Tongue (tissue), 2 donors: Measurements from ENCODE around the gene NADK.

GRCh38 chr1:199568-200369, 134.6 kb downstream of the OR4F5 start:
- RAMPAGE, long total RNA, result no peak

GRCh38 chr1:869751-870185, 54.0 kb upstream of the SAMD11 start:
- RAMPAGE, long total RNA, result no peak

DNA sequence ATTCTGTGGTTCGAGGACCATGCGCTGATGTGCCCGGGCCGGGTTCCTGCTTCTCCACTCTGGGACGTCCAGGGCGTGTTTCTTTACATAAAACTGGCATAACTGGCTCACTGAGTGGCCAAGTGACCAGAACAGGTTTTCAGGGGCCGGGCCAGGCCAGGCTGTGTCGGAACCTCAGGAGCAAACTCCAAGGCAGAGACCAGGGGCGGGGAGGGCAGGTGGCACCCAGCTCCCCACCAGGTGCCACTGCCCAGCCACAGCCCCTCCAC, 9.4 kb downstream of the SAMD11 start:
- RAMPAGE, long total RNA, result no peak

GRCh38 chr1:1040610-1041506, 20.9 kb downstream of the AGRN start:
- RAMPAGE, long total RNA, result no peak

DNA sequence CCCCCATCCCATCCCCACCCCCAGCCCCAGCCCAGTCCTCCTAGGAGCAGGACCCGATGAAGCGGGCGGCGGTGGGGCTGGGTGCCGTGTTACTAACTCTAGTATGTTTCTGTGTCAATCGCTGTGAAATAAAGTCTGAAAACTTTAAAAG, 18.3 kb downstream of the RNF223 start:
- RAMPAGE, long total RNA, result no peak

DNA sequence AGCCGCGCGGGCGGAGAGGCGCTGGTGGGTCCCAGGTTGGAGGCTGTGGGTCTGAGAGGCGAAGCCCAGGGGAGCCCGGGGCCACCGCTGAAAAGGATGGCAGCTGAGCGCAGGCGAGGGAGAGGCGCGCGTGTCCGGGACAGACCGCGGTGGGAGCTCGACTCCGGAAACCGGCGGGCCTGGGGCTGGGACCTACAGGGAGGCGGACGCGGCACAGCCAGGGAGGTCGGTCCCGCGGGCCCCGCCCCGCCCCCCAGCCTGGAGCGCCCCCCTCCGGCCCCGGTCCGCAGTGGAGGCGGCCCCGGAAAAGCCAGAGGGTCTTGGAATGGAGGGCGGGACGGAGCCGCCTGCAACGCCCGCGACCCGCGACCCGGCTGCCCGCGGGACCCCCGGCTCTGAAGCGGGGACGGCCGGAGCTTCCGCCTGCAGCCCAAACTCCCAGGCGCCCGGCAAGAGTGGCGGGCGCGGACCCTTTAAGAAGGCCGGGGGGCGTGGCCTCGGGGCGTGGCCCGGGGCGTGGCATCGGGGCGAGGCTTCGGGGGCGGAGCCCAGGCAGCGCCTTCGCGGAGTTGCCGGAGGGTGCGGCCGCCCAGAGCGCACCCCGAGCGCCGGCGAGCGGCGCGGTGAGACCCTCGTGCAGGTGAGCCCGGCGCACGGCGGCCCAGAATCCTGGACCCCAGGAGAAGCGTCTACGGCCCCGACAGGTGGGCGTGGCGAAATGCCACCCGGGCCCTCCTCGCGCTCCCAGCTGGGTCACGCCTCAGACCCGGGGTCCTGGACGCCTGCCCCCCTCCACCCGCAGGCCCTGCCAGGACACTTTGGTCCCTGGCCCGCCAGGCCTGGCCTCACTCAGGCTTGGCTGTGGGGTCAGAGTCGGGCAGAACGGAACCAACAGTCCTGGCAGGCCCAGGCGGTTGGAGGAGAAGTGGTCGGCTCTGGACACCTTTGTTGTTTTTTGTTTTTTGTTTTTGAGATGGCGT, 14.7 kb downstream of the RNF223 start:
- RAMPAGE, long total RNA, result no peak

DNA sequence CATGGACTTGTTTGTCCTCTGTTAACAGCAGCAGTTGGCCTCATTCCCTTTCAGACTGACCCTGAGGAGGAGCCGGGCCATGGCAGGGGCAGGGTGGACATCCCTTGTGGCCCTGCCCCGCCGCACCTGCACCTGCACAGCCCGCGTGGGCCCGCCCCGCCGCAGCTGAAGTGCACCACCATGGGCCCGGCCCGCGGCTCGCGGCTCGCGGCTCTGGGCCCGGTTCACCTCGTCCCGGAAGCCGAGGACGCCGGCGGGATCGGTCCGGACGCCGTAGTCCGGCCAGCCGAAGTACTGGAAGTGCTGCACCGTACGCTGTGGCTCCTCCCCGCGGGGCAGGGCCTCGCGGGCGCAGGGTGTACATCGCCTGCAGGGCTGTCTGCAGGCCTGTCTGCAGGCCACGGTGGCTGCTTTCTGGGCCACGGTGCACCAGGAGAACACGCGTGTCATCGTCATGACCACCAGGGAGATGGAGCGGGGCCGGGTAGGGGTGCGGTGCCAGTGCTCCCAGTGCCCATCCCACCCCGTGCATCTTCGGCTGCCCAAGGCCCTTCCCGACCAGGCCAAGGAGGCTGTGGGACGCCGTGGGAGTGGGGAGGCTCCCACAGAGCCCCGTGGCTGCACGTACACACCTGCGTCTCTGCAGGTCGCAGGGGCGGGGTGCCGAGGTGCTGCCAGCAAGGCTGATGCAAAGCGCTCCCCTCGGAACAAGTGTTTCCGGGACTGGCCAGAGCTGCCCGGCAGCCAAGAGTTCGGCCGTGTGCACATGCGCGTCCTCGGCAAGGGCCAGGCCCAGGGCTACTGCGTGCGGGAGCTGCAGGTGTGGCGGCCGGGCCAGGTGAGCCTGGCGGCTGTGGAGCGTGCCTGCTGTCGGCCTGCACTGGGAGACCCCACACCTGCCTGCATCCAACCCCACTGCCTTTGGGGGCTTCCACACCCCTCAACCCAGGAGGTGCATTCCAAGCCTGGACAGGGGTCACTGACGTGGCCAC, 6.6 kb downstream of the RNF223 start:
- RAMPAGE, long total RNA, result no peak

DNA sequence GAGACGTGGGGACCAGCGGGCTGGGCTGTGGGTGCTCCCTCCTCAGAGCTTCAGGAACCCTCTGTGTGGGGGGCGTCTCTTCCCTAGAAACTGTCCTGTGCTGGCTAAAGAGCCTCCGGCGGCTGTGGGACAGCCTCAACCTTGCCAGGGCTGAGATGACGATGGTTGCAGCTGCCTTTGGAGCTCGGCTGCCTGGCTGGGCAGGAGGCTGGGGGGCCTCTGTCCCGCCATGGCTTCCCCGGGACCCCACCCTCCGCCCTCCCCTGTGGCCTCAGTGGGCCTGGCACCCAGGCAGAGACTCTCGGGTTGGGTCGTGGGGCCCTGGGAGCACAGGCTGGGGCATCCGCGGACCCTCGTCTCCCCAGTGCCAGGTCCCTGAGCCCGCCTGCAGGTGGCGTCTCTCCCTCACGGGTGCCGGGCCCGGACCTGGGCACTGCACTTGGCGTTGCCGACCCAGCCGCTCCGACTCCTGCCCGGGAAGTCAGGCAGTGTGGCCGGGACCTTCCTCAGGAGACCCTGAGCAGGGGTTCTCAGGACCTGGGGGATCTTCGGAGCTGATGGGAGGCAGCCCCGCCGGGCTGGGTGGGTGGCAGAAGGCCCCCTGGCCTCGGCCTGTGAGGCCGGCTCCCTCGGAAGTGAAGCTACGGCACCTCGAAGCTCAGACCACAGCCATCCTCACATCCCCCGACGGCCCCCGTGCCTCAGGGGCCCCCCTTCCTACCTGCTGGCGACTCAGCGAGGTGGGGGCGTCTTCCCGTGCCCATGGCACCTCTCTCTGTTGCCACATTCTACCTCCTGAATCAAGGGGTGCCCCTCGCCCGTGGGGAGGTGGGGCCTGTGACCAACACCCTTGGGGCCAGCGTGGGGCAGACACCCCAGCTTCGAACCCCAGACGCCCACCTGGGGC, 6.2 kb upstream of the C1orf159 start:
- RAMPAGE, long total RNA, result no peak

DNA sequence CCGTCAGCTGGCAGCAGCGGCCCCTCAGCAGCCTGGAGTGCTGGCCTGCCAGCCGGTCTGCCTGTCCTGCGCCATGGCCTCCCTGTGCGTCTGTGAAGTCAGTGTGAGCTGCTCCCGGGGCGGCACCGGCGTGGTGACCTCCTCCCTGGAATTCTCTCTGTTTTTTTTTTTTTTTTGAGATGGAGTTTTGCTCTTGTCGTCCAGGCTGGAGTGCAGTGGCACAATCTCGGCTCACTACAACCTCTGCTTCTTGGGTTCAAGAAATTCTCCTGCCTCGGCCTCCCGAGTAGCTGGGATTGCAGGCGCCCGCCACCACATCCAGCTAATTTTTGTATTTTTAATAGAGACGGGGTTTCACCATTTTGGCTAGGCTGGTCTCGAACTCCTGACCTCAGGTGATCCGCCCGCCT, 10.3 kb upstream of the C1orf159 start:
- RAMPAGE, long total RNA, result no peak

DNA sequence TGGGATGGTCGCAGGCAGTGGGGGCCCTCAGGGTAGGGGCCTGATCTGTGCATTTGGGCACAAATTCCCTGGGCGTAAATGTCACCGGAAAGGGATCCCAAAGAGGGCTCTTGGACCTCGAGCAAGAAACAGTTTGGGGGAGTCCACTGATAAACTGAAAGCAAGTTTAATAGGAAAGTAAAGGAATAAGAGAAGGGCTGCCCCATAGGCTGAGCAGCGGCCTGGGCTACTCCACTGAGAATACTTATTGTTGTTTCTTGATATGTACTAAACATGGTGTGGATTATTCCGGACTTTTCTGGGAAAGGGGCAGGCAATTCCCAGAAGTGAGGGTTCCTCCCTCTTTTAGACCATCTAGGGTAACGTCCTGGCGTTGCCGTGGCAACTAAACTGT, 19.3 kb upstream of the C1orf159 start:
- RAMPAGE, long total RNA, result no peak

- RAMPAGE, long total RNA, result no peak
Measured at GRCh38 chr1:1182806-1183247, 9.1 kb downstream of the TTLL10 start.

GRCh38 chr1:1235678-1236077, 3.6 kb downstream of the B3GALT6 start:
- RAMPAGE, long total RNA, result no peak

DNA sequence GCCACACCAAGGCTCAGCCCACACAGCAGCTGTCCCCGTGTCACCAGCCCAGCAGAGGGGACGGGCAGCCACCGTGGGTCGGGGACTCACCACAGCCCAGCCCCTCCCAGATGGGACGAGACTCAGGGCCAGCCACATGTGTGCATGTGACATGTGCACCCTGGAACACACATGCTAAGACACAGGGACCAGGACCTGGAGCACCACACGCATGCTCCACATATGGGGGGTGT, 4.1 kb downstream of the ACAP3 start:
- RAMPAGE, long total RNA, result no peak

DNA sequence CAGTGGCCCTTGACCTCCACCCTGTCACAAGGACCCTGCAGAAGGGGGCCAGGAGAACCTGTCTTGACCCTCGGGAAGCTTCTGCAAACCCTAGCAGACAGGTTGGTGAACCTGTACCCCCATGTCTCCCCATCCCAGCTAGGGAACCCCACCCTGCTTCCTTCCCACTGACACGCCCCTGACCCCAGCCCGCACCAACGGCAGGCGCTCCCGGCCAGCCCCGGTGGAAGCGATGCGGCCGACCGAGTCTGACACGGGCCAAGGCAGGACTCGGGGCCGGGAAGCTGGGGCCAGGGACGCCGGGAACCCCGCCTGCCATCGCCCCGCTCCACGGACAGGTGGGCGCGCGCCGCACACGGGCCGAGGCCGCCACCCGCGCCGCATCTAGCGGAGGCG, 839 bp downstream of the DVL1 start:
- RAMPAGE, long total RNA, result no peak

GRCh38 chr1:1370724-1371935, 3.9 kb downstream of the AURKAIP1 start:
- RAMPAGE, long total RNA, result no peak

GRCh38 chr1:1400765-1401692, 1.9 kb upstream of the CCNL2 start:
- RAMPAGE, long total RNA, result no peak

DNA sequence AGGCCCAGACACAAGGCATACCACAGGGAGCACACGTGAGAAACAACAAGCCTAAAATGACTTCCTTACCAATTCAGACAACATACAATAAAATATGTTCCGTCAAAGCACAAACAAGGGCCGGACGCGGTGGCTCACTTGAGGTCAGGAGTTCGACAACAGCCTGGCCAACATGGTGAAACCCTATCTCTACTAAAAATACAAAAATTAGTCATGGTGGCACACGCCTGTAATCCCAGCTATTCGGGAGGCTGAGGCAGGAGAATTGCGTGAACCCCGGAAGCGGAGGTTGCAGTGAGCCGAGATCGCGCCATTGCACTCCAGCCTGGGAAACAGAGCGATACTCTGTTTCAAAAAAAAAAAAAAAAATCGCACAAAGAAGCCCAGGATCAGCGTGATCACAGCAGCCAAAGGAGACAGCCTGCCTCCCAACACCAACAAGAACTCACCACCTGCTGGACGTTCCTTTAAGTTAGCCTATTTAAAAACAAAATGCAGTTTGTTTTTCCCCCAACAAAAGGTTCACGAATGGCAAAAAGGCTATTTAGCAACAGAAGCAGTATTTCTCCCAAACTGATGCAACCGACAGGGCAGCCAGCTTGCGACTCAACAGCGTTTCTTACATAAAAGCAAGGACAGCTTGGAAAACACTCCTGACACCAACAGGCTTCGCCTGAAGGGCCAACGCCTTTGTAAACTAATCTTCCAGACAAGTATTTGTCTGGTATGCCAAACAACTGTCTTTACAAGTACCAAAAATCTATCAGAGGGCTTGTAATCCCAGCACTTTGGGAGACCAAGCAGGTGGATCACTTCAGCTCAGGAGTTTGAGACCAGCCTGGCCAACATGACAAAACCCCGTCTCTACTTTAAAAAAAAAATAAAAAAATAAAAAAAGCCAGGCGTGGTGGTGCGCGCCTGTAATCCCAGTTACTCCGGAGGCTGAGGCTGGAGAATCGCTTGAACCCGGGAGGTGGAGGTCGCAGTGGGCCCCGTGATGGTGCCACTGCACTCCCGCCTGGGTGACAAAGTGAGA, 6.8 kb downstream of the SSU72 start:
- RAMPAGE, long total RNA, result no peak

GRCh38 chr1:1631365-1631509, 736 bp upstream of the MMP23B start:
- RAMPAGE, long total RNA, result no peak

DNA sequence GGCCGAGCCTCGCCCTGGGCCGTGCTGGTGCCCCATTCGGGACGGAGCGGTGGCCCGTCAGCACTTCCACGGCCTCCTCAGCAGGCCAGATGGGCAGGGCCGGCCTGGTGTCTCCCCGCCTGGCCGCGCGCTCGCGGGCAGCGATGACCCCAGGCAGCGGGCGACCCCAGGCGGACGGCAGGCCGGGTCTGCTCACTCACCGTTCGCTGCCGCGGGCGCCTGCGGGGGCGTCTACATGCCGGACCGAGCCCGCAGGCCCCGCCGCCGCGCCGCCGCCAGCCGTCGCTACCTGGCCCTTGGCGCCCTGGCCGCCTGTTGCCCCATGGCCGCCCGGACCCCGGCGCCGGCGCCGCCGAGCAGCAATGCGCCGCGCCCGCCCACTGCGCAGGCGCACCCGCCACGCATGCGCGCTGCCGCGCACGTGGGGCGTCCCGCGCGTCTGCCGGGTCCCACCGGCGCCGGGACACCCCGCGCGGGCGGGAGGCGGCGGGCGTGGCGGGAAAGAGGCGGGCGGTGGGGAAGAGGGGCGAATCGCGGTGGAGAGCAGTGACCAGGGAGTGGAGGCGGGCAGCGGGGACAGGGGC, at the start of gene NADK:
Gene NADK, minus strand, starts transcription at position 382 of the 584 bp plus-strand sequence.
- RAMPAGE, long total RNA, result no peak

GRCh38 chr1:1778673-1779629, 681 bp upstream of the NADK start:
- RAMPAGE, long total RNA, result no peak